Skin of body (tissue), 2 donors: ENCODE measurements around a stretch of chr5.

GRCh38 chr5:173915363-173915879, 27.3 kb downstream of the CPEB4 start:
- RAMPAGE, long total RNA = no peak

DNA sequence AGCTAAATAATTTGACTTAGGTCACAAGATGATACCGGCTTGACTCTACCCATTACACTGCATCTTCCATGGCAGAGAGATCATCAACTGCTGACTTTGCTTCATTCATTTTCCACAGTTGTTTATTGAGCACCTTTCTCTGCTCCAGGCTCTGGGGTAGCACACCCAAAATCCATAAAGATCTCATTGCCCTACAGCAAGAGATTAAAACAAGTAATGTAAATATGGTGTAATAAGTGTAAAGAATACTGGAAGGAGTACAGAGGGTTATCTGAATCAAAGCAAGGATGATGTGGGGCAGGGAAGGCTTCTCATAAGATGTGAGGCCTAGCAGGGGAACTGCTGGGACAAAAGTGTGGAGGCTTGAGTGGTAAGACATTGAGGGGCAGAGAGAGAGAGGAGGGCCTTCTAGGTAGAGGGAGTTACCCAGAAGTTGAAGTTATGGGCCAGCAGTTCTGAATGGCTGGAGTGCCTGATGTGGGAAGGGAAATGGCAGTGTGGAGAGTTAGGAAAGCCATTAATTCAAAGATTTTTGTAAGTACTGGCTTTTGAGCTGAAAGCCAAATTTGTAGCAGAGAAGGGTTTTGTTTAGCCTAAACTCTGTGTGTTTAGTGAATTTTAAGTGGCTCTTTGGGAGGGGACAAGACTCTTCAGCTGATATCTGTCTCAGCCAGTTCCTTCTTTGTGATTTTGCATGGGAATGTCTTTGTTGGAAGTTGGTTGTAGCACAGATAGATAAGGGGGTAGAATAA, 36.7 kb downstream of the CPEB4 start:
- RAMPAGE, long total RNA = no peak

GRCh38 chr5:173947187-173947607, 41.8 kb upstream of the C5orf47 start:
- RAMPAGE, long total RNA = no peak

DNA sequence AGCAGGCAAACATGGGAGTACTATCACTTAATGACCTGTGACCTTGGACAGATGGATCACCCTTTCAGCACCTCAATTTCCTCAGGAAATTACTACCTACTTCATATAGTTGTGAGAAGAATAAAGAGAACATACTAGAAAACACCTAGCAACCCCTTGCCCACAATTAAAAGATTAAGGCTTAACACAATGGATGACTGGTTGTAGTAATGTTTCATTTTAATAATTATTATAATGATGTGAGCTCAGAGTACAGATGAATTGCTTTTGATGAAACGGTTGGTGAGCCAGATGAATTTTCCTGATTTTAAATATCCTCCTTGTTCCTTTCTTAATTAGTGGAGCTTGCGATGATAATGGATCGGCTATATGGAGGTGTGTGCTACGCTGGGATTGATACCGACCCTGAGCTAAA, 36.2 kb upstream of the C5orf47 start:
- RAMPAGE, long total RNA = no peak

DNA sequence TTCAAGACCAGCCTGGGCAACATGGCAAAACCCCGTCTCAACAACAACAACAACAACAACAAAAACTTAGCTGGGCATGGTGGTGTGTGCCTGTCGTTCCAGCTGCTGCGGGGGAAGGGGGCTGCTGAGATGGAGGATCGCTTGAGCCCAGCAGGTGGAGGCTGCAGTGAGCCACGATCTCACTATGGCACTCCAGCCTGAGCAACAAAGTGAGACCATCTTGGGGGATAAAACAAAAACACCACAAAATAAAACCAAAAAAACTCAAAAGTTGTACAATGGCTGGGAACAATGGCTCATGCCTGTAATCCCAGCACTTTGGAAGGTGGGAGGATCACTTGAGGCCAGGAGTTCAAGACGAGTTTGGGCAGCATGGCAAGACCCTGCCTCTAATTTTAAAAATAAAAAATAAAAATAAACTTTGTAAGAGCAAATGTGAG, 23.8 kb upstream of the C5orf47 start:
- RAMPAGE, long total RNA = no peak

GRCh38 chr5:174145774-174146346, 100.4 kb downstream of the NSG2 start:
- RAMPAGE, long total RNA = no peak

DNA sequence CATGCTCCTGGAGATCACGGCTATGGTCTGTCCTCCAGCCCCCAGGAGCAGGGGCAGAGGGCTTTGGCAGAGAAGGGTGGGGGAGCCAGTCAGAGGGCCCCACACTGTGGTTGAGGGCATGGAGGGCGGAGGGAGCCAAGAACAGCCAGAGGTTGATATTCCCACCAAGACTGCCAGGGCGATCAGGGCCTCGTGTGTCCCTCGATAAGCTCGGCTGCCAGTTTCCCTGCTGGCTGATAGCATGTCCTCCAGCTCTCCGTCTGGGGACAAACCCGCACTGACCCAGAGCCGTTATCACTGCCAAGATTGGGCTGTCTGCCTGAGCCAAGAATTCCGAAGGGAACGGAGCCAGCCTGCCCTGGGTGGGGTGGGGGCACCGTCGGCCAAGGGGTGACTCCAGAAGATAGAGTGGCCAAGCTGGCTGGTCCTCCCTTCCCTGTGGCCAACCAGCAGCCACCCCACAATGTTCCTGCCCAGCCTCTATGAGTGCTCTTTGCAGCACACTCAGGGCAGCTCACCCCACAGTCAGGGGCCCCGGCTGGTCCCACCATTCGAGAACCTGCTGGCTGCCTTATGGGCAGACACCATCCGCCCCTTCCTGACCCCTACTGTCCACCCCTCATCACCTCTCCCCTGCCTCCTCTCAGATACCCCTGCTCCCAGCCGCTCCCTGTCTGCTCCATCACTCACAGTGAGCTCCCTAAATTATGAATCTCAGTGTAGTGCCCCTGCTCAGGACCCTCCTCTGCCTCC, 29.4 kb downstream of the HRH2 start:
- RAMPAGE, long total RNA = no peak

DNA sequence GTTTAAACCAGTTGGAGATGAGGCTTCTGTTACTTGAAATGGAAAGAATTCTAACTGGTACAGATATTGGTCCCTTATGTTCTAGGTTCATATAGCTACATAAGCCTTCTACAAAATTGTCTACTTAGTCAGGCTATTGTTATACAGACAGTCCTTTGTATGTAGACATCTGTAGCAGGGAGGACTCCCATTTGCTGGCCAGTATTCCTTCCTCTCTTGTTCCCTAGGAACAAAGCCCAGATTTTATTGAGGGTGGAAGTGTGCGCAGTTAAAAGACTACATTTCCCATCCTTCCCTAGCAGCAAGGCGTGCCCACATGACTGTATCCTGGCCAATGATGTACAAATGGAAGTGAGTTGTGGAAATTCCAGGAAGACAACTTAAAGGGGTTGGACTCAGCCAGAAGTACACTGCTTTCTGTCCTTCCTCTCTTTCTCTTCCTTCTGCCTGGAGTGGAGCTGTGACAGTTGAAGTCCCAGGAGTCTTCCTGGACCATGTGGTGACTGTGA, 88.9 kb downstream of the HRH2 start:
- RAMPAGE, long total RNA = no peak

- RAMPAGE, long total RNA = no peak
Measured at GRCh38 chr5:175853499-175853905, 17.9 kb upstream of the CPLX2 start.

- RAMPAGE, long total RNA = no peak
Measured at GRCh38 chr5:175861100-175861831, 10.1 kb upstream of the CPLX2 start.

- RAMPAGE, long total RNA = no peak
Measured at GRCh38 chr5:176152220-176152687, 86.0 kb upstream of the SIMC1 start.

DNA sequence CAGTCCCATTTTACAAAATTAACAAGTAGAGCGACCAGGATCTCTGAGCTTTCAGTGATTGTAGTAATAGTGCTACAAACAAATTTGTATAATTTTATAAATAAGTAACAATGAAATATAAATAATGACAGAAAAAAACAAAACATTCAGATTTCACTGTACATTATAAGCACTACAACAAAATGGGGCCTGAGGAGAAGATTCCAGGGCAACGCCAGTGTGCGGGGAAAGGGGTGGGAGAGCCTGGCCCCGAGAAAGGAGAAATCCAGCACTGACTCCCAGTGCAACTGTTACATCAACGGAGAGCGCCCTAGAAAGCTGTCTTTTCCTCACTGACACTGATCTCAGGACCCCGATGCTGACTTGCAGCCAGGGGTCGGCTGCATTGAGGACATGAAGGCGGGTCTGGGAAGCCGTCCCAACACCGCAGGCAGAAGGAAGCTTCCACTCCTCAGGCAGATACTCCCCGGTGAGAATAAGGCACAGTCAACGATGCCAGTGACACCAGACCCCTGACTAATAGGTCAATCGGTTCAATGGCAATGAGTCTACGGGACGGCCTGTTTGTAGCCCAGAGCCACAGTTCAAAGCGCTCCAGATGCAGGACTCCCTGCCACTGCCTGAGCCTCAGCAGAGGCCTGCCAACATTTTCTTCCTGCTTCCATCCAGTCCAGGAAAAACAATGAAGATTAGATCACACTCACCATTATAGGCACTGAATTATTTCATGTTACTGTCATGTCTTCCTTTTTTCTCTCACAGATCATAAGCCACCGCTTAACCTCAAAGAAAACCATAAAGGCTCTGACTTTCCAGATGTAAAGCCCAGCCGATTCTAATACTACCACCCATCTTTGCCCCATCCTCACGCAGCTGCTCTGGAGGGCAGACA, 84.6 kb upstream of the SIMC1 start:
- RAMPAGE, long total RNA = no peak

DNA sequence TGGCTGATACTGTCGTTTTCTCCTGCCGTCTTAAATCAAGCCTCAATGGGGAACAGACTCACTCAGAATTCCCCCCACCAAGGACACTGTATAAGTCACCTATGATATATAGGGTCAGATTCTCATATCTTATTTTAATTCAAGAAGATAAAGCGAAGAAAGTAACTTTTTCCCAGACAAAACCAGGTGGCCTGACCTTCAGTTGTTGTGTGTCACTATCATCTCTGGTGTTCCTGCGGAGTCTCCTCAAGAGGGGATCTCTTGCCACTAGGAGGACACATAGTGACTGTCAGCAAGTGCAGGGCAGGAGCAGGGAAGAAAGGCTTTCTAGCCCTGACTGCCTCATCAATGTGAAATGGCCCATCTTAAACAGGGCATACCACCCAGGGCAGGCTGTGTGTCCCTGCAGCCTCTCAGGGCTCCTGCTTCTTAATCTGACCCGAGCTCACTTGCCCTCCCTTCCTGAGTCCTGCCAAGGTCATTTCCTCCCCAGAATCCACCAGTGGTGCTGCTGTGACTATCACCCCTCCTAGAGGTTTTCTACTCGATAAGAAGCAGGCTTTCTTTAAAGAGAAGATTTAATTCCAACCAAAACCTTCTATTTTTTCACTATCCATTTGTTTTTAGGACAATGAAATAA, 57.5 kb upstream of the SIMC1 start:
- RAMPAGE, long total RNA = no peak

DNA sequence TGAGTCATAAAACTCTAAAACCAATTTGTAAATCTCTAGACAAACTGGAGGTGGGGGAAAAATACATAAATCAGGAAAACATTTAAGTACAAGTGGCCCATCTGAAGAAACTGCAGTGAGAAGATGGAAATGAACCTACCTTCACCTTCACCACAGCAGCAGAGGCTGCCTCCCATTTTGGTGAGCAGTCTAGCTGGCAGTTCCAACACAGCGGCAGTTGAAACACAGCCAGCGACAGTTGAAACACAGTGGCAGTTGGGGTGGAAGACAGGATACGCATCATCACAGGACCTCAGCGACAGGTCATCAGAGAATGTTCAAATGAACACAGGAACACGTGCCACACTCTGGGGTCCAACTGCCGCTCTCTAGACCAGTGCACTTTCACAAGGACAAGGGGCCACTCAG, 53.3 kb upstream of the SIMC1 start:
- RAMPAGE, long total RNA = no peak

- RAMPAGE, long total RNA = no peak
Measured at GRCh38 chr5:176344774-176345609, 16.6 kb downstream of the KIAA1191 start.

- RAMPAGE, long total RNA = no peak
Measured at GRCh38 chr5:176359753-176360123, 1.8 kb downstream of the KIAA1191 start.

- RAMPAGE, long total RNA = no peak
Measured at GRCh38 chr5:176427979-176428450, 11.7 kb upstream of the CLTB start.

- RAMPAGE, long total RNA = no peak
Measured at GRCh38 chr5:176436583-176437074, 11.6 kb upstream of the FAF2 start.

- RAMPAGE, long total RNA = no peak
Measured at GRCh38 chr5:176531206-176531848, 5.9 kb downstream of the RNF44 start.

- RAMPAGE, long total RNA = no peak
Measured at GRCh38 chr5:176532012-176532518, 5.1 kb downstream of the RNF44 start.